ReNcell CX (cell line): ENCODE measurements around a stretch of chr13.

- PRO-cap: no peak
Measured at GRCh38 chr13:114153746-114154414, 21.5 kb upstream of the RASA3 start.

DNA sequence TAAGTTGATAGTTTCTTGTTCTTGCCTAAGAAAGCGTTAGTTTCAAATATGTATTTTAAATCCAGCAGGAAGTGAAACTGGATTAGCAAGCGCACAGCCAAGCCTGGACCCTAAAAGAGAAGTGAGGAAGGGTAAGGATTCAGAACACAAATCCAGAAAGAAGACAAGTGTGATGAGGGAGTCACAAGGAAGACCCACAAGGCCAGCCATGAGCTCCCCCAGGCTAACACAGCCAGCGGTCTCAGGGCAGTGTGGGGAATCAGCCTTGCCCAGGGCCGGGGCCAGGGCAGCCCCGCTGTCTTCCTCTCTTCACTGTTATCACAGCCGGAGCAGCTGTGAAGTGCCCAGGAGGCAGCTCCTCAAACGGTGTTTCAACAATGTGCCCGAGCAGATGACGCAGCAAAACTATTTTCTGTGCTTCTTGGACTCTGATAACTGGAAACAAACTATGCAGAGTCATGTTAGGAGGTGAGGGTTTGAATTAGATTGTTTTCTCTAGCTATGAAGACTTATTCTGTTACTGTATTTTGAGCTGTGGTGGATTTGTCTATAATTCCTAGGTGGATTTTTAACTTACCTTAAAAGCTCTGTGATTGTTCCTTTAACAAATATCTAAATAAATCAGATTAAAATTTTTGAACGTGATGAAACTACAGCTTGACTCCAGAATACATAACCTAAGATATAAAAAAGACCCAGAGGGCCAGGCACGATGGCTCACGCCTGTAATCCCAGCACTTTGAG lies 12.1 kb upstream of the CDC16 start:
- PRO-cap: no peak

DNA sequence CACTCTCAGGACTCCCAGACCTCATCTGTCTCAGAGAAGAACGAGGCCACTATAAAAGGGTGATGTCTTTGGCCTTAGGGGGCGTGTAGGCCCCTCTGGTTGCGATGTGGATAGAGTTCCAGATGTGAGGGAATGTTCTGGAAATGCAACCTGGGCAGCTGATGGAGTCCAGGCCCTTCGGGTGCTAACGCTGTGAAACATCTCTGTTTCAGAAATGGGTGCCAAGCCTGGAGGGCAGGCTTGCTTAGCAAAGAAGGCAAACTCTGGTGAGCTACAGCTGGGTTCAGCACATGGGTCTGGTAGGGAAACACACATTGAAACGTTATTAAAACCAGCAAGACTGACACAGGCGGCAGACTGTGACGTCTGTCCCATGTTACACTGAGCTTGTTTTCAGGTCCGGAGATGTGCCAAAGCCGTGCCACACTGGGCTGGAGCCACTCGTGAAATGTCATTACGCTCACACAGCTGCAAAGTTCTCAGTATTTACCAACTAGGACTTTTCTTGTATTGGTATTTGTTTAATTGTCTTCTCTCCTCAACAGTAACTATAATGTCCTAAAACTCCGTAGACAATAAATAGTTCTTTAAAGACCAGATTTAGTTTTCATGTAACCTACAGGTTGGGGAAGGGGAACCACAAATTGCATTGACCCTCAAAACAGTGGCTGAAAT lies 8.5 kb upstream of the CDC16 start:
- PRO-cap: no peak

DNA sequence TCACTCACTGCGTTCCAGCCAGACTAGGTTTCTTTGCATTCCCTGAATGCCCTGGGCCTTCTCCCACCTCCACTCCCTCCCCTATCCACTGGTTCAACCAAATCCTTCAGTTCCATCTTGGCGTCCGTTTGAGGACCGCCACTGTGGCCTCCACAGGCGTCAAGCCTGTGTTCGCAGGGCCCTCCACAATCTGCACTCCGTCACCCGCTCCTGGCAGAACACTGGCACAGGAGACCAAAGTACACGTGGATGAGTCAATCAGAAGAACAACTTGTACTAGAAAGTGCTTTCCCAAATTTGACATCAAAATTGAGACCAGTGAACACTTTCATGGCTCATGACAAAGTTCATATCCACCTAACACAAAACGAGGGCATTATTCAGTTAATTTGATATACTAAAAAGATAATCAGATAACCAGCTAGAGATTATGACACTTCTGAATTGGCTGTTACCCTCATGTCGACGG lies 6.5 kb upstream of the CDC16 start:
- PRO-cap: no peak

- PRO-cap: bidirectional peak, plus-strand start at chr13:114280682, minus-strand start at chr13:114280719
Measured at GRCh38 chr13:114280263-114280929, 1.0 kb upstream of the UPF3A start.

- PRO-cap: unidirectional peak, minus-strand start at chr13:114339904
Measured at GRCh38 chr13:114339730-114340057, 25.4 kb downstream of the CHAMP1 start.